ENCODE measurements around a stretch of chr2.

DNA sequence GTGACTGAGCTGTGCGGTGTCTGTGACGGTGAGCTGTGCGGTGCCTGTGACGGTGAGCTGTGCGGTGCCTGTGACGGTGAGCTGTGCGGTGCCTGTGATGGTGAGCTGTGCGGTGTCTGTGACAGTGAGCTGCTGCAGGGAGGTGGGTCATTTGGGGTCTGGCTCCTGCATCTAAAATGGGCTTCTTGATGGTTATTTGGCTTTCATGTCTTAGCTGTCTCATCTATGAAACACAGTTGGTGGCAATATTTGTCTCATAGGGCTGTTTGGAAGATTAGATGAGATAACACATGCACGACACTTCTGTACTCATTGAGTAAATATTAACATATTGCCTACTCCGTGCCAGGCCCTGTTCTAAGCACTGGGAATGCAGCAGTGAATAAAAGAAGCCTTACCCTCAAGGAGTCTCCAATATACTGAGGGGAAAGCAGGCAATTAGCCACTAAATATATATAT, 11.5 kb downstream of the SLC3A1 start:
- RRBS, result no CpG with 5 or more reads among the region's 10 CpGs

GRCh38 chr2:44755689-44756126, 185.8 kb upstream of the SIX3 start:
- RRBS, result no CpG with 5 or more reads among the region's 2 CpGs

DNA sequence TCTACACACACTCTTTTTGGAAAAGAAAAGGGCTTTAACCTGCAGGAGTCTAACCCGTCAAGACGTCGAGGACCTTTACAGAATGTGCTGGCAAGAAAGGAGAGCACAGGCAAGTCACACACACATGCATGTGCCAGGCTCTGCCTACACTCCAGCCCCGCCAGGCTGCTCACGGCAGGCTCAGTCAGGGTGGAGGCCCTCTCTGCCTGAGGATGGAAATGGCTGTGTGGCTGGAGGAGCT, 10.2 kb downstream of the SIX3 start:
- RRBS, result no CpG with 5 or more reads among the region's 5 CpGs

- RRBS, result 24% methylated on average over 10 of the region's 31 CpGs
Observed at GRCh38 chr2:45170220-45170714, 161.0 kb upstream of the SIX2 start.

- RRBS, result no CpG with 5 or more reads among the region's 5 CpGs
Observed at GRCh38 chr2:45179959-45180563, 170.8 kb upstream of the SIX2 start.

DNA sequence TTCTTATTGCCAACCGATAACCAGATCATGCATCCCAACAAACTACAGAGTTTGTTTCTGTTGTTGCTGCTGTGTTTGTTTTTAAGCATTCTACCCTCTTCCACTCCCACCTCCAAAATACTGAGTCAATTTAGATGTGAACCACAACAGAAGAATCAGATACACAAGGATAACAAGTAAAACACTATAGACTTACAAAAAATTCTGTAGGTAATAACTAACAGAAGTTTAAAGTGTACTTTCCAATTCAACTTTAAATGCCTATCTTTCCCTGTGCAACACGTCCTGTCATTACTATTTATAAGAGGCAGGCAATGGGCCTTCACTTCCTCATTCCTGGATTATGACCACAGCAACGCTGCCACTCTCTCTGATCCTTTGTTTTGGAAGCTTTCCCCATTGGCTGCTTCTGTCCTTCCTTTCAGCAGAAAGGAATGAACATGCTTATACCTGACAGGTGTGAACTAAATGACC, 152.0 kb downstream of the SRBD1 start:
- RRBS, result no CpG with 5 or more reads among the region's 3 CpGs

DNA sequence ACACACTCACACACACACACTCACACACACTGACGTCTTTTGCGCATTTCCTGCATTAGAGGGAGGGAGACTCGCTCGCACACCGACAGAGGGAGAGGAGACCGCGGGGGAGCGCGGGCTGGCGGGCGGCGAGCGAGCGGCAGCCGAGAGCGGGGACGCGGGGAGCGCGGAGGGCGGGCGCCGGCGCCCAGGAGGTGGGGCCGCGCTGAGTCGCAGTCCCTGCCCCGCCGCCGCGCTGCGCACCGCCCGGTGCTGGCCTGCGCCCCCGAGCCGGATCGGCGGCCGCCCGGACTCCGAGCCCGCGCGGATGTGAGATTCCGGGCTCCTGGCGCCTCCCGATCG, 437 bp upstream of the PRKCE start:
- RRBS, result 1% methylated on average over 12 of the region's 49 CpGs

- RRBS, result no CpG with 5 or more reads among the region's 15 CpGs
Observed at GRCh38 chr2:45699029-45700135, 47.9 kb downstream of the PRKCE start.

DNA sequence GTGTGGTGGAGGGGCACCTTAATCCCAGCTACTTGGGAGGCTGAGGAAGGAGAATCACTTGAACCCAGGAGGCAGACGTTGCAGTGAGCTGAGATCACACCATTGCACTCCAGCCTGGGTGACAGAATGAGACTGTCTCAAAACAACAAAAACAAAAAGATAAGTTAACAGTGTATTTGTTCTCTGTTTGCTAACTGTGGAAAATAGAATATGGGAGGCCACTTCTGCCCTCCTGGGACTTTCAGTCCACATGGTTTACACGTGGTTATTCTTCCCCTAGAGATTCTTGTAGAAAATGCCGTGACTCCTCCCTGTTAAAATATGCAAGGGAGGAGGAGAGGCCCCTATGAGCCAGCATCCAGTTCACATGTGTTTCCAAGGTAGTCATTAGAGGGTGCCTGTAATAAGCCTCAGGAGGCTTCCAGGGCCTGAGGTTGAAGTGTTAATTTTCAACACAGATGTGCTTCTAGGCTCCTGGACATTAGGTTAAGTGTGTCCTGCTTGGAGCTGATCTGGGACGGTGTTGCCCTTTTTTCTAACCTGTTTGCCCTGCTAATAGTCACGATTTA, 71.6 kb downstream of the PRKCE start:
- RRBS, result no CpG with 5 or more reads among the region's 5 CpGs

- RRBS, result no CpG with 5 or more reads among the region's 8 CpGs
Observed at GRCh38 chr2:45741382-45741998, 90.0 kb downstream of the PRKCE start.

GRCh38 chr2:45909374-45910176, 258.1 kb downstream of the PRKCE start:
- RRBS, result no CpG with 5 or more reads among the region's 6 CpGs

DNA sequence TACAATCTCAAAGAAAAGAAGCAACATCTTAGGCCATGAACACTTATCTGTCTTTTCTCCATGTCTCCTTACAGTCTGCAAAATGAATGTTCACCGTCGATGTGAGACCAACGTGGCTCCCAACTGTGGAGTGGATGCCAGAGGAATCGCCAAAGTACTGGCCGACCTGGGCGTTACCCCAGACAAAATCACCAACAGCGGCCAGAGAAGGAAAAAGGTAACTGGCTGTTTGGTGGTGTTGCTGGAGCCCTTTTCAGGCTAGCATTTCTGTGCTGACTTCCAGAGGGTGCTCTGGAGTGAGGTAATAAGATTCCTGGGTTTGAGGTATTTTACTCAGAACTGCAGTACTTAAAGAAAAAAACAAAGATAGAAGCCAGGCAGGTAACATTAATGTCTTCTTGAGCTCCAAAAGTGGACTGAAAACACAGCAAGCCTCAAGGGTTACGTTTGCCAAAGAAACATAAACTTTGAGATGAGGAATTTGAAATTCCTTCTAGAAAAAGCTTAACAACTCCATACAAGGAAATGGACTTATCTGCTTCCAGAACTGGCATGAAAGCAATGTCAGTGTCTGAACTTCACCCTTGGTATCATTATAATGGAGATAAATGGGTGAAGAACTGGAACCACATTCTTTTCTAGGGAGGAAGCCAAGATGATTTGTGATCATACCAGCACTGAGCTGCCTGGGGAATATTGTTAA, 295.7 kb upstream of the EPAS1 start:
- RRBS, result no CpG with 5 or more reads among the region's 8 CpGs

GRCh38 chr2:46020373-46020921, 276.8 kb upstream of the EPAS1 start:
- RRBS, result no CpG with 5 or more reads among the region's 3 CpGs

GRCh38 chr2:46024998-46025424, 272.2 kb upstream of the EPAS1 start:
- RRBS, result no CpG with 5 or more reads among the region's 7 CpGs

DNA sequence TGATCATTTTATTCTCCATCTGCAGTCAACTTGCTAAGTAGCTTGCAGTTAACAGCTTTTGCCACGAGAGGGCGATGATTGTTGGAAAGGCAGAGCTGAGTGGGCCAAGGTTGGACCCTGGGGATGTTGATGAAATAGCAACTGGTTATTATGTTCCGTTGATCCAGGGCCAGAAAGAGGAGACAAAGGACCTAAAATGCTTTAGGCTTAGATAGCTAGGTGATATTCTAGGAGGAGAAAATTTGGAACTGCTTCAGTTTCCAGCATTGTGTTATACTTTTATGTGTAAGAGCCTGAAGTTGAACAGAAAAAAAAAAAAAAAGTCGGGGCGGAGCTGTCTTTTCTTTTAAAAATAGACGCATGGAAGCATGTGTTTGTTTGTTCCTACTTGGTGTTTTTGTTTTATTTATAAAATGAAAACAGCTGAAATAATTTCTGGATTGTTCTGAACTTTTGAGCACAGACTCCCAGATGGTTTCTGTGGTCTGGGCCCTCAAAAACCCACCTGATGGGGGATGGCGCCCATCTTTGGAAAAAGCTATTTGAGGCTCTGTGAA, 234.1 kb upstream of the EPAS1 start:
- RRBS, result no CpG with 5 or more reads among the region's 7 CpGs

DNA sequence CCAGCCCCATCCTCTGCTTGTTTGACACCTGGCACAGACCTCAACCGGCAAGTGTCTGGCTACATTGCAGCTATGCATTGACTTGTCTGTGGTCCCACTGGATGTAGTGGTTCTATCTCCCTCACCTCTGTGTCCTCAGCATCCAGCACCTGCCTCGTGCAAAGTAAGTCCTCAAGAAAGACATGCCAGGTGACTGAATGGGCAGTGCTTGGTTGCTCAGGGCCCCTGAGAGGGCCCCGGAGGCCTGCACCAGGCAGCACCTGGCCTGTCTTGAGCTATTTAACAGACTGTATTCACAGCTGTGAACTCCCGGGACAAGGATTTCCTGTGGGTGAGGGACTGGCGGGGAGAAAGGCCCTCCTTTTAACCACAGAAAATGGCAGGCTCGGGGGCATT, 19.9 kb upstream of the EPAS1 start:
- RRBS, result 69% methylated on average over 2 of the region's 6 CpGs

DNA sequence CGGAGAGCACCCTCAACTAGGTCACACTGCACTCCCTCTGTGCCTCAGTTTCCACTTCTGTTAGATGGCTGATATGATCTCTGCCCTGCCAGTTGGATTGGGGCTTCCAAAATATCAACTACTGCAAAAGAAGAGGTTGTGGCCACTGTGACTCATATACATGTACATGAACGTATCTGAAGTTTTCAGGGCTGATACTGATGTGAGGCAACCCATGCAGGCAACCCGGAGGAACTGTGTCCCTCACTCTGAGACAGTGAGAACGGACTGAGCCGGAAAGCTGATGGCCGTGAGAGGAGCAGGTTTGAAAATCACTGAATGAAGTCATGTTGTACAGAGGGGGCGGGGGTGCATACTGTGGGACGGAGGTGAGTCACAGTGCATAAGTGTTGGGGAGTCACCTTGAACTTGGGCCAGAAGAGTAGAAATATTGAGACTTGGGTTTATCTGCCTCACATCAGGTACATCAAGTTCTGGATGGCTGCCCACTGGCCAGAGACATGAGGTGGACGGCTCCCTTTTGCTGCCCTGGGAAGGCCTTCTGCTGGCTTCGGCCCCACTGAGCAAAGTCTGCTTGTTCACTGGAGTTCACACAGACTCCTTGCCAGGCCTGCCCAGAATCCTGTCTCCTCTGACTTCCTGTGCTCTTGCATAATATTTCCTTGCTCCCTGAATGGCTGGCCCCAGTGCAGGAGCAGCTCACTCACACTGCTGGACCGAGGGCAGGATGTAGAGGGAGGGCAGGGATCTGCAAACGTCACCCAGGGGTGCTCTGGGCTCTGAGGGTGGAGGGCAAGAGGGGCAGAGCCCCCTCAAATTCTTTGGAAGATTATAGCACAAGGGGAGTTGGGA, 18.0 kb downstream of the EPAS1 start:
- RRBS, result 7% methylated on average over 3 of the region's 12 CpGs

GRCh38 chr2:46319861-46320851, 22.9 kb downstream of the EPAS1 start:
- RRBS, result no CpG with 5 or more reads among the region's 13 CpGs

GRCh38 chr2:46334670-46335557, 37.7 kb downstream of the EPAS1 start:
- RRBS, result no CpG with 5 or more reads among the region's 9 CpGs

GRCh38 chr2:46363917-46364209, 66.7 kb downstream of the EPAS1 start:
- RRBS, result no CpG with 5 or more reads among the region's 1 CpG